Fibroblast of villous mesenchyme (primary cell): ENCODE results near the gene GPATCH2.

DNA sequence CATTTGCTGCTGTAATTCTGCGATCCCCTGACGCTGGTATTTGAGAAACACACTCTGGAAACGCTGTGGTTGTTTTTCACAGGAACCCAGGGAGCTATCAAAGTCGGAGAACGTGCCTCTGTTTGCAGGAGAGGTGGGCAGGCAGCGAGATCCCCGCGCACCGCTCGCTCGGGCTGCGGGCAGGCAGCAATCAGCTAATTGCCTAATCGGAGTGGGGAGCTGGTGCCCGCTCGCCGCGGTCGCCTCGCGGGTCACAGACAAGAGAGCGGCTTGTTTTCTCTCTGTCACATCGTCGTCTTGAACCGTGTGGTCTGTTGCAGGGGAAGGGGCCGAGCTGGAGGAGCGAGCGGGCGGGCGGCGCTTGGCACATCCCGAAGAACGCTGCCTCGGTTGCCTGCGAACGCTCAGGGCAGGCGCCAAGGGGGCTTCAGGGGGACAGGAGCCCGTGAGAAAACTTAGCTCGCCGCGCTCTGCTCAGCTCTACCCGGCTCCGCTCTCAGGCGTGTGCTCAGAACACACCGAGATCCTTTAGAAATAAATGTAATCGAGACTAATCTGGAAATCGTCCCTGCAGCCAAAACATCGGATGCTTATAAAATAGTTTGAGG lies 93.7 kb upstream of the SMYD2 start:
- CAGE, long polyA plus RNA = no peak

GRCh38 chr1:214547513-214547981 lies 3.9 kb downstream of the PTPN14 start:
- CAGE, long polyA plus RNA = no peak

DNA sequence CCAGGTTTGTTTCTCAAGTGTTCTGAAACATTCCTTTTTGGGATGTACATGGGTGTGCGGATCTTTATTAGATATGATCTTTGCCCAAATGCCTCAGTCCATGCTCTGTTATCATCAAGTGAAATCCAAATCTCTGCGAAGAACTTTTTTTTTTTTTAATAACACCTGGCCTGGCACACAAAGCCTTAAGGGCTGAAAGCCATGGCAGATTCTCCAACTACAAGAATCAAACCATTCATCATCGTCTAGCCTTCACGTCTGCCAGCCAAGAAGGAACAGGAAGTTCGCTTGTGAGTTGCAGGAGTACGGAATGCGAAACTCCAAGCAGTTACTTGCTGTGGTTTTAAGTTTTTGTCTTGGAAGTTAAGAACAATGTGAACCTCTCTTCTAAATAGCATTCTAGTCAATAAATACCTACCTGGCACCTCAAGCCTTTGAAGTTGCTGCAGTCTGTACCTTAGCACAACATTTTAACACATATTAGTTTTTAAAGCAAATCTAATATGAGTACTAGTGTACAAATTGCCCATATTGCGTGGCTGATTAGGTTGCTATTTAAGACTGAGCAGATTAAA lies 22.0 kb upstream of the PTPN14 start:
- CAGE, long polyA plus RNA = no peak

DNA sequence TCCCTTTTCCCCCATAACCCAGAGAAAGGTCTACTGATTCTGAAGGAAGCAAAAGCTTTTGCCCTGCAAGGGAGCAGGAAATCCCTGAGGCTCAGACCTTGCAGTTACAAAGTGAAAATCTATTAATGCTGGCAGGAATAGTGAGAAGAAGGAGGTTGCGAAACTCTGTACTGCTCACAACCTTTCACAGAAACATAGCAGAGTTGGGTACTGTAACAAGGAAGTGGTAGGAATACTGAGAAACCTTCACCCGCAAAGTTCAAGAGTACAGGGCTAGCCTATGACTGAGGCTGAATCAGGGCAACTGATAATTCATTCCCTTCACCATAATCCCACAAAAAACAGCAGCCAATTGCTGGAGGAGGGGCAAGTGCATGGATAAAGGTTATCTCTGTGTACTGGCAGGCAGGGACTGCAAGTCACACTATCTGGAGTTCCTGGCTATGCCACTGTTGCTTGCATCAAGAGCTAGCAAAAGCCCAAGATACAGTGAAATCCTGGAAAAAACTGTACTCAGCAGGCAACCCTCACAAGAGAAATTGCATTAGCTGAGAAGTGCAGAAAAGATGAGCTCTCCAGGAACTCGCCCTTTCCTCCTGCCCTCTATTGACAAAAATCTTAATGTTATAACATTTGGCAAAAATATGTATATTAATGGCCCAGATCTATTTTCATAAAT lies 23.8 kb upstream of the KCTD3 start:
- CAGE, long polyA plus RNA = no peak

DNA sequence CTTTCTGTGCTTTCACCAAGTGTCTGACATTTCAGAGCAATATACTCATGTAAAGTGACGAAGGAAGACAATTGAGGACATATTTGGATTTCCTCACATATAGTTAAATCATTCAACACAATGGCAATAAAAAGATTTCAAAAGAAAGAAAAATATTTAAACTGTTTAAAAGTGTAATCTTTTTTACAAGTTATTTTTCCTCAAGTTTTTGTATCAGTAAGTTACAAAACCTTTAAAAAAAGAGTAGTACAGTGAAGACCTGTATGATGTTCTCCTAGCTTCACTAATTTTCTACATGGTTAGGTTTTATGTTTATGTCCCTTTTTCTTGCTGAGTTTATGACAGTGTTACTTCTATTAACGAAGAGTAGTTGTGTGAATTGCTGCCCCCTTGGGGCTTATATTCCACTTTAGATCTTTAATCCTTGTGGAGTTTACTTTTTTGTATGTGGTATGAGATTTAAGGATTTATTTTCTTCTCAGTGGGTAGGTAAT lies 14.6 kb downstream of the KCTD3 start:
- CAGE, long polyA plus RNA = no peak

DNA sequence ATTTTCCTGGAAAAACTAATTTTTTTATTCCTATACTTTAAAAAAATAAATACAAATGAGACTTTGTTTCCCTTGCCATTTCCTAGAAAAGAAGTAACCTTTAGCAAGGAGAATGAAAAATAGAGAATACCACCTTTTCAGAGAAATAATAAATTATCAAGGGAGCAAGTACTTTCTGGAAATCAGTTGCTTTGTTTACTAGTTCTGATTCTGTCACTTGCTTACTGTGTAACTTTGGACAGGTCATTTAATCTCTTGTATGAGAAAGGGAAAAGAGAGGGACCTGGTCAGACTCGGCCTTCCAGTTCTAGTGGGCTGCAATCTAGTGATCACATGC lies 34.1 kb downstream of the KCTD3 start:
- CAGE, long polyA plus RNA = no peak

- CAGE, long polyA plus RNA = no peak
Observed at GRCh38 chr1:215645081-215645624, 78.0 kb downstream of the KCTD3 start.

DNA sequence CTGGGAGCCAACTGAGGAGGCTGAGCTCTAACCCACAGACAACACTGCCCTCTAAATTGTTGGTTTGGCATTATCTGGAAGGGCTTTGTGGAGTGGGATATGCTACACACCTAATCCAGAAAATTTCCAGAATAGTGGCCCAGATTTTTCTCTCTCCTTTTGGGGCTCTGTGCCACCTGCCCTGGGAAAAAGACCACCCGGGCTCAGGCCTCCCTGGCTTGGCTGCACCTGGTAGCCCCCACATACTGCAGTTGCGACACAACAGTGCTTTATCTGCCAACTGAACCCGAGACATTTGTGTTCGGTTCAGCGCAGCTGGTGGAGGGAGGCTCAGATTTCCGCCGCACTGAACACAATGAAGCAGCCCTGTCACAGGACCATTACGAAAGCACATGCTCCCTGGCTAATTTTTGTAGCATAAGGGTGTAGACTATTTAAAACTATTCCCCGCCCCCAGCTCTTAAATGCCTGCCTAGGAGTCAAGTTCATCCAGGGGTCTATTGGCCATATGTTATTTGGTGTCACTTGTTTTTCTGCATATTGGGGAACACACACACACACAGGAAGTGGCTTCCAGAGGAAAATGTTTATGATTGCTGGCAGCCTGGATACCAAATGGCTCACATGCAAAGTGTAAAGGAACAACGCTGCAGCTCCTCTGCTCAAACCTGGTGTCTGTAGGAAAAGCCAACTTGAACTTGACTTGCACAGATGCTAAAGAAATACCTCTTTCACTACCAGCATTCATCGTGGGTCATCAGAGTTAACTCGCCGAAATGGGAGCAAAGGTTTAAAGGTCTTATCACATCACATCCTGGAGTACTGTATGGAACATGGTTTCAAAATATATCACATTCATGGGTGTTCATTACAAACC lies 92.4 kb upstream of the ESRRG start:
- CAGE, long polyA plus RNA = no peak

DNA sequence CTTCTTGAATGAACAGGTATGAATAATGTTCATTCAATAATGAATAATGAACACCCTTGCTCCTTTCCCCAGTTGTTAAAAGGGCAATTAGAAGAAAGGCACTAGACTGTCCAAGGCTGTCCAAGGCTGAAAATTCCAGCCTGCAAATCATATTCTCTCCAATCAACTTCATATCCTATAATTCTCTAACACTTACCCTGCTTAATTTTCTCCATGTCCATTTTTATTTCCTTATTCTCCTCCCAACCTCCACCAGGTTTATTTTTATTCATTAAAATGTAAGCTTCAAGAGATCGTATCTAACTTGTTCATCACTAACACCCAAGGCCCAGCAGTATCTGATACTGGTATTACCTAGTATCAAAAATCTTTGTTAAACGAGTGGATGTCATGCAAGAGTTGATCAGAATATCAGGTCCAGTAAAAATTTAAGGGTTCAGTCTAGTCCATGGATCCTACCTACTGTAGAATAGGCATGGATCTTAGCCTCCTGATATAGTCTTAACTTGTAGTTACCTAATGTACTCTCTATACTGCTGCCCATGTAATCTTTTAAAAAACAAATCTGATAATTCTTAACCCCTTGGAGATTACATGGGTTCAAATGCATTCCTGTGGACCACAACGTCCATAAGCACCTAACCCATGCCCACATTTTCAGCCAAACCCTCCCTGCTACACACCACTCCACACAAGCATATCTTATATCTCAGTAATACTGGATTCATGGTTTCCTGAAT lies 29.1 kb downstream of the GPATCH2 start:
- CAGE, long polyA plus RNA = no peak

- CAGE, long polyA plus RNA = no peak
Observed at GRCh38 chr1:217630603-217631700, at the start of gene GPATCH2. Gene GPATCH2, minus strand, starts transcription at chr1:217631090.

DNA sequence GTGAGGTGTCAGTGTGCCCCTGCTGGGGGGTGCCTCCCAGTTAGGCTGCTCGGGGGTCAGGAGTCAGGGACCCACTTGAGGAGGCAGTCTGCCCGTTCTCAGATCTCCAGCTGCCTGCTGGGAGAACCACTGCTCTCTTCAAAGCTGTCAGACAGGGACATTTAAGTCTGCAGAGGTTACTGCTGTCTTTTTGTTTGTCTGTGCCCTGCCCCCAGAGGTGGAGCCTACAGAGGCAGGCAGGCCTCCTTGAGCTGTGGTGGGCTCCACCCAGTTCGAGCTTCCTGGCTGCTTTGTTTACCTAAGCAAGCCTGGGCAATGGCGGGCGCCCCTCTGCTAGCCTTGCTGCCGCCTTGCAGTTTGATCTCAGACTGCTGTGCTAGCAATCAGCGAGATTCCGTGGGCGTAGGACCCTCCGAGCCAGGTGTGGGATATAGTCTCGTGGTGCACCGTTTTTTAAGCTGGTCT lies 64.6 kb downstream of the SPATA17 start:
- CAGE, long polyA plus RNA = no peak

- CAGE, long polyA plus RNA = no peak
Observed at GRCh38 chr1:217924713-217925317, 293.7 kb downstream of the SPATA17 start.

GRCh38 chr1:218344852-218345167 lies 326 bp upstream of the TGFB2 start:
- CAGE, long polyA plus RNA = no peak

GRCh38 chr1:218351242-218351999 lies 6.3 kb downstream of the TGFB2 start:
- CAGE, long polyA plus RNA = no peak

- CAGE, long polyA plus RNA = no peak
Observed at GRCh38 chr1:218357212-218357637, 12.1 kb downstream of the TGFB2 start.

DNA sequence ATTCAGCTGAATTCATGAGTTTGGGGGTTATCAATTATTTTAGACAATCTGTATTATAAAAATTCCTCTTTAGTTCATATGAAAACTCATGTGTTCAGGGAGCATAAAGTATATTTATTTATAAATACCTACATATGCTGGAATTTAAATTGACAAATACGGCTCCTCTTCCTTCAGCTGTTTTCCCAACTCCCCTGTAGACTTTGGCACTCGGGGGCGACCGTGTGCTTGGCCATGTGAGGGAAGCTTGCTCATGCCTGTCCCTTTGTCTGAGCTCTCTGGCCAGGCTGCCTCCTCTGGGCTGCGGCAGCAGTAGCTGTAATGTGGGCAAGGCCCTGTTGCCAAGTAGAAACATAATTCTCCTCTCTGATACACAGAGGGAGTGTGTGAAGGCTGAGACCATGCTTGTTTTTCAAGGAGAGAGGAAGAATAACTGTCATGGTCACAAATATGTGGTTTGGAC lies 94.3 kb downstream of the TGFB2 start:
- CAGE, long polyA plus RNA = no peak

DNA sequence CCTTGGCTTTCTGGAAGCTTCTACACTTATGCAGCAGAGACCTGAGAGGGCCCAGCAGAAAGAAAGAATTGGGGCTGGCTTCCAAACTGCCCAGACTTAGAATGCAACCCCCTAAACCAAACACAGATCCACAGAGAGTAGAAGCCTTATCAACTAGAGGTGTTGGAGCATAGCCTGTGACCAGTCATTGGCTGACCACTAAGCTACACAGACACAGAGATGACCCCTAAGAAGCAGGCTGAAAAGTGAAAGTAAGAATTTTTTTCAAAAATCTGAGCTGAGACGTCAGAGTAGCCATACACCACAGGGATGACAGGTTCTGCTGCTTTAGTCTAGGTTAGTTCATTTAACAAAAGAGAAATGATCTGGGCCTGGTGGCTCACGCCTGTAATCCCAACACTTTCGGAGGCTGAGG lies 98.5 kb downstream of the LYPLAL1 start:
- CAGE, long polyA plus RNA = no peak

GRCh38 chr1:219839021-219839467 lies 89.3 kb downstream of the SLC30A10 start:
- CAGE, long polyA plus RNA = no peak

- CAGE, long polyA plus RNA = no peak
Observed at GRCh38 chr1:220137037-220137336, 43.1 kb downstream of the IARS2 start.

DNA sequence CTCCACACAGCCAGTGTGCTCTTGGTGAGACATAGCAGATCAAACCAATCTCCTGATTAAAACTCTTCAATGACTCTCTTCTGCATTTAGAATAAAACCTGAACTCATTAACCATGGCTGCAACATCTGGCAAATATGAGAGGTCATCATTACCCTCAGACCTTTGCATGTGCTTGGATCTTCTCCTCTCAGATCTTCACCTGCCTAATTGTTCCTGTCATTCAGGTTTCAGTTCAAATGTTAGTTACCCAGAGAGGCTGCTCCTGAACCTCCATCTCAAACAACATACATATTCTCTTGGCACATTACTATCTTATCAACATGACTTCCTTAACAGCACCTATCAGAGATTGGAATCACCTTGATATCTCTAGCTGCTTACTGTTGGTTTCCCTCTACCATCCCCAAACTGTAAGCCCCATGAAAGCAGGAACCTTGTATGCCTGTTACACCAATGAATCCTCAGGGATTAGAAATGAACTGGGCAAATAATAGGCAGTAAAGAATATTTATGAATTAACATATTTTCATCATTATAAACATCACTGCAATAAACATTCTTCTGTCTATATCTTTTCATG lies 65.6 kb downstream of the RAB3GAP2 start:
- CAGE, long polyA plus RNA = no peak